H1 (cell line): ENCODE data around the genes BCHE and WDR49.

GRCh38 chr3:162411240-162411621 lies 914.6 kb downstream of the OTOL1 start:
- RRBS: no CpG with 5 or more reads among the region's 12 CpGs
CAGE:
- cytosol, long polyA plus RNA: no peak
- long polyA plus RNA: no peak
- nucleus, long polyA plus RNA: no peak

- RRBS: no CpG with 5 or more reads among the region's 34 CpGs
CAGE:
- cytosol, long polyA plus RNA: no peak
- long polyA plus RNA: no peak
- nucleus, long polyA plus RNA: no peak
Observed at GRCh38 chr3:163499196-163500182, 1578.8 kb downstream of the SI start.

GRCh38 chr3:164289252-164289520 lies 789.1 kb downstream of the SI start:
- RRBS: no CpG with 5 or more reads among the region's 2 CpGs
CAGE:
- cytosol, long polyA plus RNA: no peak
- long polyA plus RNA: no peak
- nucleus, long polyA plus RNA: no peak

DNA sequence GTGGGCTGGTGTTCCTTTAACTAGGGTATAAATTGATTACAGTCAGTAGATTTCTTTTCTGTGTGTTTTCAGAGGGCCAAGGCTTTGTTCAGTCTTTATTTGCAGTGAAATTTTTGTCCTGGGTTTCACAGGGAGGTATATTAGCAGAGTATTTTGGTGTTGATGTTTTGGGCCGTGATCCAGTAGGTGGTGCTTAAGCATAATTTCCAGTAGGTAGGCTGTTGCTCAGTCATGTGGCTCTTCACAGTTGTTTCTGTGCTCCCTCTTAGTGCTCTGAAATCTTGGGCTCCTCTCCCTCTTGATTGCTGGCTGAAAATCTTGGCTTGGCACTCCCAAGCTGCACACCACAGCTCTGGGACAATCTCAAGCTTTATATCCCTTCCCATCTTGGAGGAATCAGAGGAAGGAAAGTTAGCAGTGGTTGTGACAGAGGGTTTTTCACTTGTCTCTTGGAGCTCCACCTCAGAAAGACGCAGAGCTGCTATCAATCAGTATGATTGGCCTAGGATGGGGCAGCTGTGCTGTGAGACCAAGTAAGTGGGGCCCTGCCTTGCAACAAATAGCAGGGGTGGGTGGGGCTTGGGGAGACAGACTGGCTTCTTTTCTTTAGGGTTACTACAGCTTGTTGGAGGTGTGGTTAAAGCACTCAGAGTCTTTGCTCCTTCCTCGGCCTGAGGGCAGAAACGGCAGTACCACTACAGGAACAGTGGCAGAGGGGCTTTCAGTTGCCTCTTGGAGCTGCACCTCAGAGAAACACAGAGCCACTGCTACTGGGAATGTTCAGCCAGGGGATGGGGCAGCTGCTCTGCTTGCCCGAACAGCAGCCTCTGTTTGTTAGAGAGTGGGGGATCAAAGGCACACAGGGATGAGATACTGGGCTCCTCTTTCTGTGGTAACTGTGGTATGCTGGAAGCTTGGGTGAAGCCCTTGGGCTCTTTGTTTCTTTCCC lies 627.0 kb downstream of the SI start:
- RRBS: no CpG with 5 or more reads among the region's 5 CpGs
CAGE:
- cytosol, long polyA plus RNA: no peak
- long polyA plus RNA: no peak
- nucleus, long polyA plus RNA: no peak

GRCh38 chr3:165837024-165837750 lies at the start of gene BCHE:
TSS of gene BCHE (minus strand) at chr3:165837423.
- RRBS: no CpG with 5 or more reads among the region's 8 CpGs
CAGE:
- cytosol, long polyA plus RNA: no peak
- long polyA plus RNA: no peak
- nucleus, long polyA plus RNA: start-site peak on the minus strand at chr3:165837418-165837452, 11 reads

GRCh38 chr3:167653583-167654372 lies at the start of gene WDR49:
TSS of gene WDR49 (minus strand) at chr3:167653942.
- RRBS: no CpG with 5 or more reads among the region's 1 CpG
CAGE:
- cytosol, long polyA plus RNA: start-site peak on the minus strand at chr3:167653936-167653943, 11 reads
- long polyA plus RNA: start-site peak on the minus strand at chr3:167653862-167653947, 31 and 26 reads in 2 replicates
- nucleus, long polyA plus RNA: start-site peak on the minus strand at chr3:167653855-167653943, 79 reads

GRCh38 chr3:167874308-167874702 lies 138.8 kb downstream of the SERPINI1 start:
- RRBS: no CpG with 5 or more reads among the region's 2 CpGs
CAGE:
- cytosol, long polyA plus RNA: no peak
- long polyA plus RNA: no peak
- nucleus, long polyA plus RNA: no peak

DNA sequence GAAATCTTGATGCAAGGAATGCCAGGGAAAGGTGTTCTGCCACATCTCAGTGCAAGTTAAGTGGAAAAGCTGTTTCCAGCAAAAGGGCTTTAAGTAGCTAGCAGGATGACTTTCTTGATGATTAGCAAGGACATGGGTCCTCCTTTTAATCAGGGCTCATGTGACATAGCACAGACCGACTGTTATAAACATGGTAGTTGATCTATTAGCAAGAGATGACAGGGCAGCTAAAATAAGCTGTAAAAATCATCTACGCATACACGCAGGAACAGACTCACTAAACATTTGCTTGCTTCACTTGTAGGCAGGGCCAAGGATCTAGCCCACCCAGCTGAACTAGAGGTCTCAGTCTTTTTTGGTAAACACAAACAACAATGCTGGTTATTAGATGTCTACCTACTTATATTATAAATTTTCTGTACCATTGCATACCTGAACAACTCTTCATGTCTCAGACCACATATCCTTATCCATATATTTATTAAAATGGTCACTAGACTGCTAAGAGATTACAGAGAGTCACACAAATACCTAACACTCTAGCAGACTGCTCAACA lies 68.9 kb downstream of the GOLIM4 start:
- RRBS: no CpG with 5 or more reads among the region's 3 CpGs
CAGE:
- cytosol, long polyA plus RNA: no peak
- long polyA plus RNA: no peak
- nucleus, long polyA plus RNA: no peak

GRCh38 chr3:168249419-168250476 lies 154.0 kb upstream of the GOLIM4 start:
- RRBS: 1% methylated on average over 41 of the region's 102 CpGs
CAGE:
- cytosol, long polyA plus RNA: no peak
- long polyA plus RNA: no peak
- nucleus, long polyA plus RNA: start-site peak on the plus strand at chr3:168249658-168249691, 250 reads

- RRBS: no CpG with 5 or more reads among the region's 1 CpG
CAGE:
- cytosol, long polyA plus RNA: no peak
- long polyA plus RNA: no peak
- nucleus, long polyA plus RNA: no peak
Observed at GRCh38 chr3:168570856-168571244, 475.1 kb upstream of the GOLIM4 start.

- RRBS: no CpG with 5 or more reads among the region's 2 CpGs
CAGE:
- cytosol, long polyA plus RNA: no peak
- long polyA plus RNA: no peak
- nucleus, long polyA plus RNA: no peak
Observed at GRCh38 chr3:169117215-169117874, 546.2 kb downstream of the MECOM start.

DNA sequence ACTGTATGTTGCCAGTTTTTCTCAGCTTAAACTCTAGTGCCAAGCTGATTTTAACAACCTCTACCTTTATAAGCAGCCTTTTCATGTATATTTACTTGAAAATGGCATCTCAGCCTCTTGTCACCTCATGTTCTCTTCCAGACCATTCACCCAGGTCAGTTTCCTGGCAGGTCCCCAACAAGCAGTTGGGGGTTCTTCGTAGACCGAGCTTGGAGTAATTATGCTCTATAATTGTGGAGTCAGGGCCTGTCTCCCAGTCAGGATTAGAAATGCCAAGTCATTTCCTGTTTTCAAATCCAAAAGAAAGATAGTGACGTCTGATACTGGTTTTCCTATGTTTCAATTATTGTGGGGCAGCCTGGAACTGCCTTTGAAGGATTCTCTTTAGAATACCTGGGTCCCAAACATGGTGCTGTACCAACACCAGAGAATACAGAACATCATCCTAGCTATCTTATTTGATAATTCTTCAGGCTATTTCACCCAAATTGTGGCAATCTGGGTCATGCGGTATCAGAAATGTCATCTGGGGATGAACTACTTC lies 430.6 kb downstream of the MECOM start:
- RRBS: no CpG with 5 or more reads among the region's 4 CpGs
CAGE:
- cytosol, long polyA plus RNA: no peak
- long polyA plus RNA: no peak
- nucleus, long polyA plus RNA: no peak

GRCh38 chr3:169272457-169273046 lies 391.0 kb downstream of the MECOM start:
- RRBS: no CpG with 5 or more reads among the region's 5 CpGs
CAGE:
- cytosol, long polyA plus RNA: no peak
- long polyA plus RNA: no peak
- nucleus, long polyA plus RNA: no peak

DNA sequence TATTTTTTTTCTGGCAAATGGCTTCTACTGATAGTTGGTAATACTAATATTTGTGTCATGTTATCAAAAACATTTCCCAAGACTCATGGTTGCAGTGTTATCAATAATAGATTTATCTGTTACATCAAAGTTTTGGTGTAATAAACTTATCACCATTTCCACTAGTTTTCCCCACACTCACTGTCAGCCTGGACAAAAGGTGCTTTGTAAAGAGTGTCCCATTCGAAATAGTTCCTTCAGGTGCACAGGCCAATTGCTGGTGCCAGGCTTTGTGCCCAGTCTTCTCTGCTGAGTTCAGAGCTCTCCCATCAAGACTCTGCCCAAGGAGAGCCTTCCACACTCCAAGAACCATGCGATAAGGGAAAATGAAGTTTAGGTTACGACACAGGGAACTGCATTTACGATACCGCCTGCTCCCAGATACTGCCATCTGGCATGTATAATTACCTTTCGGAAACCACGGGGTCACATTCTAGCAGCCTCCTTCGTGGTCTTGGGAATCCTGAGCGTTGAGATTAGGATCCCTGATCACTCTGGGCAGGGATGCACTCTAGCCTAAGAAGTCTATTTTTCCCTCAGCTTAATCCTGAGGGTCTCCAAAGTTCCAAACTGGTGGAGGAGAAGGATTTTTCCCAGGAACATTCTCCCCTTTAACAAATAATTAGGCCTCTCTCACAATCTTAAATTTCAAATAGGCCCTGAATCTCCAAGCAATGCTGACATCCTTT lies 379.5 kb downstream of the MECOM start:
- RRBS: no CpG with 5 or more reads among the region's 9 CpGs
CAGE:
- cytosol, long polyA plus RNA: no peak
- long polyA plus RNA: no peak
- nucleus, long polyA plus RNA: no peak

DNA sequence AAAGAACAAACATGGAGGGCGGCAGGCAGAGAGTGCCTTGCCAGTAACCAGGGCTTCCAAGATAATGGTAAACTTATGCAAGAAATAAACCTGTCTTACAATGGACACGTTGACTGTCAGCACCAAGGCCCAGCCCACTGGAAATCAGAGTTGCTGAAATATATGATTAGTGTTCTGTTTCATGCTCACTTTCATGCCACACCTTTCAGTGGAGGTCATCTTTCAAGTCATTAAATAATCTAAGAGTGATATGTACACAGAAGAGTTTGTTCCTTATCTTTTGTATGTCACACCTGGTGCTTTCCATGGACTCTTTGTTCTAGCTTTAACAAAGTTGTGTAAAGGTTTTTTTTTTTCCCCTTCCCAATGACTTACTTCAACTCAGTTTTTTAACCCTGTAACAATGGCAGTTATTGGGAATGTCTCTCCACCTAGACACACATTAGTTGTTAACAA lies 358.0 kb downstream of the MECOM start:
- RRBS: no CpG with 5 or more reads among the region's 2 CpGs
CAGE:
- cytosol, long polyA plus RNA: no peak
- long polyA plus RNA: no peak
- nucleus, long polyA plus RNA: no peak

DNA sequence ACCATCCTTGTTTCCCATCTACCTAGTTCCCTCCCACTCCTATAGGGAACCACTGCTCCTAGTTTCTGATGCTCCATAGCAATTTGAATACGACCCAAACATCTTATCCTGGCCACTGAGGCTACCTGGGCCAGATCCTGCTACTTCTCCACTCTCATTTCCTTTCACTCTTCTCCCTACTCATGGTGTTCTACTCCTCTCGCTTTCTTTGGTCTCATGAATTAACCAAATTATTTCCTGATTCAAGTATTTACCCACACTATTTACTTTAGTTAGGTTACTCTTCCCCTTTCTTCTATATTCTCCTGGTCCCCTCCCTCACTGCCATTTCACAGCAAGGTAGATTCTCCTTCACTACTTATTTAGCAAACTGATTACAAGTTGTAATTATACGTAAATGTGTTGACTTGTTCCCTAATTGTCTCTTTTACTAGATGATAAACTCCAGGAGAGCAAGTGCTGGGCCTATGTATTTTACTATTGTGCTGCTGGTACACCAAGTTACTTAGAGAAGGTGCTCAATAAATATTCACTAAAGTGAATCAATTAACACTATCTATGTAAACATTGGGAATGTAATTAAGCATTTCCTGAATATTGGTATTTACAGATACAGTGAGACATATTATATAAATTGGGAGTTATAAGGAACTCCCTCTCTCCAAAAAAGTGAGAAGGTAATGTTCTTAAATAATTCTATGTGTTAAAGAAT lies 355.6 kb downstream of the MECOM start:
- RRBS: no CpG with 5 or more reads among the region's 3 CpGs
CAGE:
- cytosol, long polyA plus RNA: no peak
- long polyA plus RNA: no peak
- nucleus, long polyA plus RNA: no peak

GRCh38 chr3:169483651-169484217 lies 179.8 kb downstream of the MECOM start:
- RRBS: no CpG with 5 or more reads among the region's 11 CpGs
CAGE:
- cytosol, long polyA plus RNA: no peak
- long polyA plus RNA: no peak
- nucleus, long polyA plus RNA: no peak

DNA sequence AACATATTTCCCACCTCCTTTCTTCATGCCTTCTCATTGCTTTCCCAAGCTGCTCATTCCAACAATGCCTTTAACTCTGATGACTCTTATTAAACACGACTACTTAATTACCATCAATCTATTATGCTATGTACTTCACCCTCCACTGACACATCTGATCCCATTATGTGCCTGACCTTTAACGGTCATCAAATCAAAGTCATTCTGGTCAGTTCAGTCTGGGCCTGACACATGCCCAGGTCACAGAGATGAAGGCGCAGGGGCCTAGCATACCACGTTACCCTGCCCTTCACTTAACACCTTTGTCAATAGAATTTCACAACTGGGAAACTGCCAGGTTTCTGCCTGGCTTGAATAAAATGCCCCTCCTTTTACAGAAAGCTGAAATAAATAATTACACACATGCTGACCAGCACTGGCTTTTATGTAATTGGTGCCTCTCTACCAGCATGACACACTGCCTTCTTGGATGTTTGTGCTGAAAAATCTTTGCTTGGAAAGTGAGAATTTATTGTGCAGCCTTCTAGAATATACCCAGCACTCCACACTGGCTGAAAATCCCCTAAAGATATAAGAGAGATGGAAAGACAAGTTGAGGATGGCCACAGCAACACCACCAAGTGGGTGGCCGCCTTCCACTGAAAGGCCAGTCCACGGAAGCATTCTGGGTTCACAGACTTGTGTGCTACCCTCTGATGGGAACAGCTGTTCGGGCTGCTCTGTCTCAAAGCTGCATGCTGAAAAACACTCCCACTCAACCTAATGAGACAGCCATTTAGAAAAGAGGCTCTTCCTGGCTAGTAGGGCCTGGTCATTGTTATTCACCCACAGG lies 39.4 kb downstream of the MECOM start:
- RRBS: no CpG with 5 or more reads among the region's 7 CpGs
CAGE:
- cytosol, long polyA plus RNA: no peak
- long polyA plus RNA: no peak
- nucleus, long polyA plus RNA: no peak

DNA sequence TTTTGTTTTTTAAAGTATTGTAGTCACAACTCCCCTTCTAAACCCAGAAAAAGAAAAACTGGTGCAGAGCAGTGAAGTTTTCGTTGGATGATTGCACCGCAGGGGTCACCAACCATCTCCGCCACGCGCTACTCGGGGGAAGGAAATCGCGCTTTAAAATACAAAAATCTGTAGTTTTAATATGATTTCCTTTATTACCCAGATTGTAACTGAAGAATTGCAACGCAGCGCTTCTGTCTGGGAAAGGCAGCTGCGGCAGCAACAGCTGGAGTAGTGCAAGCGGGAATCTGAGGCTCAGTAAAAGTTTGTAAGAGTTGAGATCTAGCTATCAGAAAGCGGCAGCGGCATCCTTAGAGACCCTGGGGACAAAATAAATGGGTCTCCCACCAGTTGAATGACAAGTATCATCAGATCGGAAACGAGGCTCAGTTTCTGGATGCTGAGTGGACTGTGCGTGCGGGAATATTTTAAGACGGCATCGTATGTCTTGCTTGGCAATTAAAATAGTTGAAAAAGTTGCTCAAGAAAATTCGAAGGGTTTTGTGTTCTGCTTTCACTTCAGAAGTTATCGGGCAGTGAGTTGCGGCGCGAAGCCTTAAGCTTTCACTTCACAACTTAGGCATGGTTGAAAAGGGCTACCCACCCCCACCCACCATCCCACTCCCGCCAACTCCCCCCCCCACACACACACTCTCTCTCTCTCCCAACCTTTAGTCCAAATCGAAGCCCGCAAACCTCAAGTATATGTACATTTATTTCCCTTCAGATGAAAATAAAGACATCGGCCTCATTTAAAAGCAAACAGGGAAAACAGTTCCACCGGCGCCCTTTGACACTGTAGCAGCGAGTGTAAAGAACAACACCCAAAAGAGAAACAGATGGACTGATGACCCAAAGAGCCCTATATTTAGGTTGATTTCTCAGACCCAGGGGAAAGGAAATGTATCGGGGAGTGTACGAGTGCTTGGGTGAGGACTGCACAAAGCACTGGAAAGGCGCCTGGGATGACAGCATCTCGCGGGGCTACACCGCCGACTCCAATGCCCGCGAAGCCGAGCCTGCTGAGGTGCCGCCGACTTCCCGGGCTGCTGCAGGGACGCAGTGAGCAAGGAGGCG lies 2.5 kb downstream of the MECOM start:
- RRBS: no CpG with 5 or more reads among the region's 47 CpGs
CAGE:
- cytosol, long polyA plus RNA: no peak
- long polyA plus RNA: no peak
- nucleus, long polyA plus RNA: no peak

- RRBS: no CpG with 5 or more reads among the region's 2 CpGs
CAGE:
- cytosol, long polyA plus RNA: no peak
- long polyA plus RNA: no peak
- nucleus, long polyA plus RNA: no peak
Observed at GRCh38 chr3:169886638-169886899, 16.8 kb upstream of the LRRC31 start.